Mesenchymal stem cell of the bone marrow (primary cell): Measurements from ENCODE around the genes LPO and GDPD1.

GRCh38 chr17:57955526-57956438 lies 570 bp upstream of the CUEDC1 start:
- CAGE, long polyA plus RNA: no peak

DNA sequence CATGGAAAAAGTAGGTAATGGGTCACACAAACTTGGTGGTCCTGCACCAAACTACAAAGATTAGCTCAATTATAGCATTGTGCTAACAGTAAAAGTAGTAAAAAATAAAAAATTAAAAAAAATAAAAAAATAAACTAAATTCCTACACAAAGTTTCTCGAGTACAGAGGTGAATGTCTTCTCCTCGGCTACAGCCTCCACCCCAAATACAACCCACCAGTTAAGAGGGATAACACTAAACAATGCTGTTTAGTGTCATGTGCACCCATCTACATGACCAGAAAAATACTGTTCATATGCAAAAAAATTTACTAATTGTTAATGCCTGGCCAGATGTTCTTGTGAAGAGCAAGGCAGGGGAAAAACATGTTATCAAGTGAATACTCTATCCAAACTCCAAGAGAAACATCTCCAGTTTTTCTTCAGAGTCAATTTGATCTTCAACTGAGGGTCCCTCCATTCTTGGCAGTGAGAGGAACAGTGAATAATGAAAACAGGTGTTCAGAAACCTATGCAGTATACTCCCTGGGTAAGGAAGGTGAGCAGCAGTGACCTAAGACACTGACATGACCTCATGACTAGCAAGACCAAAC lies 4.4 kb upstream of the VEZF1 start:
- CAGE, long polyA plus RNA: no peak

DNA sequence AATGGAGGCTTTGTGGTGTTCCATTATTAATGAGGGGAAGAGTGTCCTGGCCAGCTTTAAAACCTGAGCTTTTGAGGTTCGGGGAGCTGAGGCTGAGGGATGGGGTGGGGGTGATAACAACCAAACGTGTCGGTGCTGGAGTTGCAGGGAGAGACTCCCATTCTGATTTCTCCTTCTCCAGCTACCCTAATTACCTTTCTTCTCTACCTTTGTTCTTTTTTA lies 5.6 kb downstream of the DYNLL2 start:
- CAGE, long polyA plus RNA: no peak

GRCh38 chr17:58089359-58089941 lies 6.2 kb downstream of the DYNLL2 start:
- CAGE, long polyA plus RNA: no peak

- CAGE, long polyA plus RNA: no peak
These were observed at the start of gene LPO for GRCh38 chr17:58238351-58238662. TSS of gene LPO (plus strand) at chr17:58238584.

- CAGE, long polyA plus RNA: no peak
These were observed 4.3 kb downstream of the TSPOAP1 start for GRCh38 chr17:58324295-58324682.

- CAGE, long polyA plus RNA: no peak
These were observed 1.5 kb upstream of the TSPOAP1 start for GRCh38 chr17:58330061-58330543.

DNA sequence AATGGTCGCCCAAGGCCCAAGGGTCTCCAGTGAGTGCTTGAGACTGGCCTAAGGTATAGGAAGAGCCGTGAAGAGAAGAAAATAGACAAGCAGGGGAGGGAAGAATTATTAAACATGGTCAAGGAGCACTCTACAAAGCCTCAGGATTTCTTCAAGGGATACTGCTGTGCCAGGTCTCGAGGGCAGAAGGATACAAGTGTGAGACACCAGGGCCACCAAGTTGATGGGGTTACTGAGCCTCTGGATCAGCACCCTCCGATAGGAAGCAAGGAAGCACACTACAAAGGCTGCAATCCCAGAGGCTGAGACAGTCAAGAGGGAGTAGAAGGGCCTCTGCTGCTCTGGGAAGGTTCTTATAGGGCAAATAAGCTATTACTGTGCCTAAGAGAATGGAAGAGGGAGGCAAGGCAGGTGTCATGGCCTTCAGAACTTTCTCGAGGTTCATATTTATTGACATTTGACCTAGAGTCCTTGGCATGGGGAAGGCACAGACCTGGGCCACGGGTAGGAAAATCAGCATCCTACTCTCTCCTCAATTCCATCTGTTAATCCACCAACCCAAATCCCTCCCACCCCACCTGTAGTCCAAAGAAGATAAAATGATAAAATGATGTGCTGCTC lies 6.4 kb downstream of the SUPT4H1 start:
- CAGE, long polyA plus RNA: no peak

- CAGE, long polyA plus RNA: no peak
These were observed 14.0 kb upstream of the SUPT4H1 start for GRCh38 chr17:58366020-58366478.

GRCh38 chr17:58414990-58415700 lies 2.2 kb downstream of the RNF43 start:
- CAGE, long polyA plus RNA: no peak

DNA sequence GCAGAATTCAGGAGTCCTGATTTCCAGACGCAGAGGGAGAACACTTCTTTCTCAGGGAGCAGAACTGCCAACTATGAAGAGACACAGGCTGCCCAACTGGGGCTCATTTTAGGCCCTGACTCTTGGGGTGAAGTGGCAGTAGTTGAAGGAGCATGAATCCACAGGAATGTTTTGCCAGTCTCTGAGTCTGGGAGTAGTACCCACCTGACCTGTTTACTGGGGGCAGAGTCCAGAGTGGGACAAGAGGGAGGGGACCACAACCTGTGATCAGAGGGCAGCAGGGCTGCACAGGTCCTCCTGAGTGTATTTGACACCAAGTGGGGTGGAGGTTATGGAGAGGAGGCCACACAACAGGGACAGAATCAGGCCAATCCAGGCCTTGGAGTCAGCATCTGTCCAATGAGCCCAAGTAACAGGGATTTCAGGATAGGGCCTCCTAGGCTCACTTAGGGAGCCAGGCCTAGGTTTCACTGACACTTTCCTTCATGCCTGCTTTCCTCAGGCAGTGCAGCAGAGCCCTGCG lies 2.5 kb upstream of the MTMR4 start:
- CAGE, long polyA plus RNA: no peak

DNA sequence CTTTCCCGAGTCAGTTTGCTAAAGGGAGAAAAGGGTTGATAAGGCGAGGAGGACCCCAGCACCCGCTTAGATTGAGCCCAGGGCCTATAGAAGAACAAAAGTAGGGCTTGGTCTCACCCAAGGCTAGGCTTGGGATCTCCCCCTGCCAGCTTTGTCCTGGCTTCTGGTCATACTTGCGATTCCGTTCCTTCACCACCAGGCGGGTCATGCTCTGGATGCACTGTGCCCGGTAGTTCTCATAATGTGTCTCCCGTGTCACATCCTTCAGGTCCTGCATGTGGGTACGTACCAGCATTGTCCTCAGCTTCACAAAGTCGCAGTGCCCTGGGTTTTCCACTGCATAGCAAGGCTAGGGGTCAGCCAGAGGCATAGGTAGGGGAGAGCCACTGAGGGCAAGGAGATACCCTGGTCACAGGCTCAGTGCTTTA lies 6.4 kb upstream of the MTMR4 start:
- CAGE, long polyA plus RNA: no peak

- CAGE, long polyA plus RNA: no peak
These were observed 60.4 kb downstream of the IGBP1C start for GRCh38 chr17:58631103-58632257.

- CAGE, long polyA plus RNA: no peak
These were observed 14.4 kb upstream of the PPM1E start for GRCh38 chr17:58741089-58741767.

- CAGE, long polyA plus RNA: no peak
These were observed 3.0 kb downstream of the SMG8 start for GRCh38 chr17:59212696-59213392.

DNA sequence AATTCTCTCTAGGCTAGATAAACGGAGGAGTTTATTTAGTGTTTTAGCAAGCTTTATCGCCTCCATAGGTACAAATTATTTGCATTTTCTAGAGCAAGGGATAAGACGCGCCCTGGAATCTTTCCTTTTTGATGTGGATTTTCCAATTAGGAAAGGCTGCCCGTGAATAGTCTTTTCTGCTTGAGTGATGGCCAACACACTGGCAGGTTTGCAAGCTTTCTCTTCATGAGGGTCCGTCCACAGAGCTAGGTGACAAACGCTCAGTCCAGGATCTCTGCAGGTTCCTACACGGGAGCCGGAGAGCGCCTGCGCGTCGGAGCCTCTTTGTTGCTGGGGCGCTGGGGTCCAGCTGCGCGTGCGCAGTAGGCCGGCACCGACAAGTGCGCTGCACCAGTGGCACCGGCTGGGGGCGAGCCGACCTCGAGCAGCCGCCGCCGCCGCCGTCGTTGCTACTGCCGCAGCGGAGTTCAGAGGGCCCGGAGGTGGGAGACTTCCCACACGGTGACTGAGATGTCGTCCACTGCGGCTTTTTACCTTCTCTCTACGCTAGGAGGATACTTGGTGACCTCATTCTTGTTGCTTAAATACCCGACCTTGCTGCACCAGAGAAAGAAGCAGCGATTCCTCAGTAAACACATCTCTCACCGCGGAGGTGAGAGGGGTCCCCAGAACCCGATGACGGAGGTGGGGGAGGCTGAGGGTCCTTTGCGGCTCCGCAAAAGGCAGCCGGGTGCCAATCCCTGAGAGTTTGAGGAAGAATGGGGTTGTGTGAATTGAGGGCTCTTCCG lies at the start of gene GDPD1:
GDPD1 (plus strand) TSS at position 412 of the 788 bp plus-strand sequence.
- CAGE, long polyA plus RNA: no peak

- CAGE, long polyA plus RNA: no peak
These were observed 47.2 kb downstream of the YPEL2 start for GRCh38 chr17:59378539-59379111.

DNA sequence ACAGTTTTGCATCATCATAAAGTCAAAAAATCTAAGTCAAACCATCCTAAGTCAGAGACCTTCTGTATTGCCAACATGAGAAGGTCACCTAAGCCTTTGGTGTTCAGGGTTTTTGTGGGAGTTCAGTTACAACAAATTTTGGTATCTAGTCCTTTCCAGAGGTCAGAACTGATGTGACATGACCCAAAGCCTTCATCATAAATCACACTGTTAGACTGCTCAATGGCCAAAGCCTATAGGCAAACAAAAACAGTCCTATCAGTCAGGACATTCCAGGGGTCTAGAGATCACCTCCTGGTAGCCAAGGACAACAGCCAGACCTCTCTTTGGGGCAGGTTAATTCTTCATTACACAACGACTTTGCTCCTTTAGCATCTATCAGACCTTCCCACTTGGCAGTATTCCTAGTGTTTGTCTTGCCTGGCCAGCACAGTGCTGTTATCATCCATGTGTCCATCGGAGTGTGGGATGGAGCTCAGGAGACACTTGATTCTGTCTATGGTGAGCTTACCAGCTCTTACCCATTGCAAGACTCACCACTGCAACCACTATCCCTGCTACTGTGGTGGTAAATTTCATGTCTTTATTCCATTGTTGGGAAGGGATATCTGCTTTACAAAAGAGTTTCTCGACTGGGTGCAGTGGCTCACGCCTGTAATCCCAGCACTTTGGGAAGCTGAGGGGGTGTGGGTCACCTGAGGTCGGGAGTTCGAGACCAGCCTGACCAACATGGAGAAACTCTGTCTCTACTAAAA lies 95.6 kb upstream of the DHX40 start:
- CAGE, long polyA plus RNA: no peak

DNA sequence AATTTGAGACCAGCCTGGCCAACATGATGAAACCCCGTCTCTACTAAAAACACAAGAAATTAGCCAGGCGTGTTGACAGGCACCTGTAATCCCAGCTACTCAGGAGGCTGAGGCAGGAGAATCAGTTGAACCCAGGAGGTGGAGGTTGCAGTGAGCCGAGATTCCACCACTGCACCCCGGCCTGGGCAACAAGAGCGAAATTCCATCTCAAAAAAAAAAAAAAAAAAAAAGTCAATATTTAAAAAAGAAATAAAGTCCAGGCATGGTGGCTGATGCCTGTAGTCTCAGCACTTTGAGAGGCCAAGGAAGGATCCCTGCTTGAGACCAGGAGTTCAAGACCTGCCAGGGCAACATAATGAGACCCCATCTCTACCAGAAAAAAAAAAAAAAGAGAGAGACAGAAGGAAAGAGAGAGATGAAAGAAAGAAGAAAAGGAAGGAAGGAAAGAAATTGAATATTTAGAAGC lies 36.8 kb downstream of the VMP1 start:
- CAGE, long polyA plus RNA: no peak

GRCh38 chr17:59762496-59762894 lies 55.0 kb downstream of the VMP1 start:
- CAGE, long polyA plus RNA: no peak